Amniotic epithelial cell (primary cell): Measurements from ENCODE around the genes CRNKL1 and NKX2-2.

GRCh38 chr20:20051836-20052919, at the start of gene CRNKL1:
Gene CRNKL1 (minus strand): TSS chr20:20052466.
- RRBS = 2% methylated on average over 11 of the region's 77 CpGs

DNA sequence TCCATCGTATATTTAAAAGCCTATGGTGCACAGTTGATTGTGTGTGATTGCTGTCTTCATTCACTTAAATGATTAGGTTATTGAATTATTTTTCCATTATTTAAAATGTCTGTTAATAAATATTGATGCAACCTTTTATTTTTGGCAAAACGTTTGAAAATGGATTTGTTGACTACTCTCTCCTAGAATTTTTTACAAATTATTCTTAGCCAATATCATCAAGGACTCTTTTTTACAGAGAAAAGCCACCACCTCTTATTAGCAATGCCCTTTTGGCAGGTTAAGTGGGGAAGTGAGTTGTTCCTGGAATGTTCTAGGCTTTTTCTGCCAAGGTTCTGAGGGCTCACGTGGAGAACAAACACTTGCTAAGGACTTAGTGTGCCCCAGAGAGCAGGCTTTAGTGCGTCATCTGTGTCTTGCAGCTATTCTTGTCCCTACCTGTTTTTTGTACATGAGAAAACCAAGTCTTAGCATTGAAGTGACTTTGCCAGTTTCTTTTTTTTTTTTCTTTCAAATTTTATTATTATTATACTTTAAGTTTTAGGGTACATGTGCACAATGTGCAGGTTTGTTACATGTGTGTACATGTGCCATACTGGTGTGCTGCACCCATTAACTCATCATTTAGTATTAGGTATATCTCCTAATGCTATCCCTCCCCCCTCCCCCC, 33.5 kb downstream of the CFAP61 start:
- RRBS = no CpG with 5 or more reads among the region's 4 CpGs

DNA sequence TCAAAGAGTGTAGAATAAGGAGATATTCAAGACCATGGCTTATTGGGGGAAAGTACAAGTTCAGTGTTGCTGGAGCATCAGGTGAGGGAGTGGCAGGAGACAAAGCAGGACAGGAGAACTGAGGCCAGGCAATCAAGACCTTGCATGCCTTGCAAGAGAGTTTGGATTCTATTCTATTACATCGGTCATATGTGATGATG, 81.9 kb downstream of the CFAP61 start:
- RRBS = no CpG with 5 or more reads among the region's 1 CpG

DNA sequence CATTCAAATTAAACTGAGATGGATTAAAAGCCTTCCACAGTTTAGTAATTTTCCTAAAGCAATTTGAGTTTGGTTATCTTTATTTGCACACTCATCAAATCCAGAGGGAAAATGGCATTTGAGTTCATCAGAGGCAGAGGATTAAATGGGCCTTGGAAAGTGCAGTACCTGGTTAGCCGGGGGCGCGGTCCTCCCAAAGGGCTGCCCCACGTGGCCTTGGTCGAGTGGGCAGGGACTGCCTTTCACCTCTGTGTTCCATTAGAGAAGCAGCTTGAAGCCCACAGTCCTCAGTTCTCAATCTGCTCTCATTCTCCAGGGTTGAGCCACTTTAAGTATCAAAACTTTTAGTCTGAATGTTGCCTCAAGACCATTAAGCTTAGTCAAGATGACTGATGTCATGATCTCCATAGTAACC, 156.8 kb upstream of the INSM1 start:
- RRBS = no CpG with 5 or more reads among the region's 5 CpGs

- RRBS = no CpG with 5 or more reads among the region's 15 CpGs
These were observed 134.9 kb upstream of the INSM1 start for GRCh38 chr20:20232966-20233416.

- RRBS = no CpG with 5 or more reads among the region's 9 CpGs
These were observed 42.7 kb downstream of the INSM1 start for GRCh38 chr20:20410503-20411170.

DNA sequence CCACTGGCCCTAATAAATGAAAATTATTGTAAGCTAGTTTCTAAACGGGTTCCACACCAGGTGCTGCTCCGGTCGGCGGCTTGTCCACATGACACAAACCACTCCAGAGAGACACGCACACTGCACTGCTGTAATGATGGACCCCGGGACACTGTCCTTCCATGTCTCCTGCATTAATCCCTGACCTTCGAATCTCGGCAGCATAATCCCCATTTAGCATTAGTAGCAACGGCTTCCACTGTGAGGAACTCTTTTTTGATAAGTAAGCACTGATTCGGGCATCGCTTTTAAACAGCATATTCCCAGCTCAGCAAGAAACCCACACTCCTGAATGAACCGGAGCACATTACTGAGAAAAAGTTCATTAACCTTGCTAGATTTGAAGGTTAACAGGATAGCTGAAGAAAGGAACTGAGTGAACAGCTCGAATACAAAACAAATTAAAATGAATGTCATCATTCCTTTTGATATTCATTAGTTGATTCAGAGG, 43.6 kb downstream of the INSM1 start:
- RRBS = 51% methylated on average over 5 of the region's 13 CpGs

GRCh38 chr20:20549192-20549916, 163.1 kb downstream of the RALGAPA2 start:
- RRBS = no CpG with 5 or more reads among the region's 9 CpGs

GRCh38 chr20:20634382-20635036, 77.9 kb downstream of the RALGAPA2 start:
- RRBS = no CpG with 5 or more reads among the region's 5 CpGs

- RRBS = no CpG with 5 or more reads among the region's 18 CpGs
These were observed 31.1 kb upstream of the RALGAPA2 start for GRCh38 chr20:20743272-20744193.

GRCh38 chr20:21304180-21304583, 1.1 kb downstream of the XRN2 start:
- RRBS = no CpG with 5 or more reads among the region's 8 CpGs

DNA sequence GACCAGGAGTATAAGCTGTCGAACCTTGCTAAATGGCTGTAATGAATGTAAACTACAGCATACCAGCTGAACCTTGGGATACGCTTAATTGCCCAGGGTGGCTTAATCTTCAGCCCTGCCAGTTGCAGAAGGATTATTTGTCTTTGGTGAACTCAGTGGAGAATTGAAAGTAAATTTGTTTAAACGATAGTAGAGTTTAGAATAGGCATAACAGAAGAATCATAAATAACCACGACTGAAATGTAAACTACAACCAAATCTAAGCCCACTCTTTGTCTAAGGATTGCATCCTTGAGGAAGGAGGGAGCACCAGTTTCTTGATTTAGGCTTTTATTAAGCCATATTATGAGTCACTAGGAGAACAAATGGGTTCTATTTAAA, 40.9 kb downstream of the NKX2-2 start:
- RRBS = no CpG with 5 or more reads among the region's 4 CpGs

GRCh38 chr20:21513519-21514620, at the start of gene NKX2-2:
Gene NKX2-2 (minus strand): TSS chr20:21514064.
- RRBS = 3% methylated on average over 10 of the region's 69 CpGs

GRCh38 chr20:22420354-22420872, 164.0 kb downstream of the FOXA2 start:
- RRBS = no CpG with 5 or more reads among the region's 6 CpGs

GRCh38 chr20:22525703-22526200, 58.6 kb downstream of the FOXA2 start:
- RRBS = no CpG with 5 or more reads among the region's 7 CpGs

DNA sequence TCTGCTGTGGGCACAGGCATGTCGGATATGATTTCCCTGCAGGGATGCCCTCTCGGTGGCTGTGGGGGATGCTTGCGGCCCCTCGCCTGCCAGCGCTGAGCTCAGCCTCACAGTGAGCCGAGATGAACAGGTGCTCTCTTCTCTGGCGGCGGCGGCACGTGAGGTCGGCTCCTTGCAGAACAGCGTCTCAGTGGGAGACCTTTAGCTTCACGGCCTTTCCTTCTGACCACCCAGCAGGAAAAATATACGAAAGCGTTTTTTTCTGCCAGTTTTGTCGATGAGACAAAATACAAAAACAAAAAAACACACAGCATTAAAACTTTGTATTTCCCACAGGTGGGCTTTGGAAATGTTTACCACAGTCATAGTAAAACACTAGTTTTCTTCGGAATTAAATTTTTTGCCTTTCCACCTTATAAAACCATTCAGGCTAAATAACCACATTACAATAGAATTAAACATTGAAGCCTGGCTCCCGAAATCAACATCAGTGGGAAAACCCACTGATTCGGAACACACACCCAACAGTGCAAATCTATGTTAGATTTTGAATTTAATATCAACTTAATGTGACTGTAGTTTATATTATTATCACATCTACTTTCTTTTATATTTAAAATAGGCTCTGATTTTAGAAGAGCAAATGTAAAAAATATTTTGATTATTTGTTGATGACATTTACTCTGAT, 23.4 kb downstream of the FOXA2 start:
- RRBS = no CpG with 5 or more reads among the region's 19 CpGs

DNA sequence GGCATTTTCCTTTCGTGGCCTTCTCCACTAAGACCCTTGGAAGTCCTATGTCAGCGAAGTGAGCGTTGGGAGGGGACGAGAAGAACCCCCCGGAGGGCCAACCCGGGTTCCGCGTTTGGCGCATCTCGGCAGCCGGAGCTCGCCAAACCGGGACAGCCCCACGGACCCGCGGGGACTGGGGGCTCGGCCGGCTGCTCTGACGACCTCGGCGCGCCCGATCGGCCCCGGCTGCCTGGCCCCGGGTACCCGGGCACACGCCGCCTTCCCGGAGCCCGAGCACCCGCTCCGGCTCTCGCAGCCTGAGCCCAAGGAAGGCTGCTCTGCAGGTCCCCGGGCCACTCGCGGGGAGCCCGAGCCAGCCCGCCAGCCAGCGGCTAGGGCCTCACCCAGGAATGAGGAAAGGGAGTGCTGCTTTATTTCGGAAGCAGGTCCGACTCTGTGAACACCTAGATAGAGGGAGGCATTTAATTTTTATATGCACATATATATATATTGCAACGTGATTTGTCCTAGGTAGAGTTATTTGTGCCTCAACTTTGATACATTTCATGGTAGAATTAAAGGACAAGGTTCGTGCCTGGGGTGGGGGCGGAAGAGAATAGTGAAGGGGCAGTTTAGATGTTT, 15.6 kb downstream of the FOXA2 start:
- RRBS = 4% methylated on average over 16 of the region's 45 CpGs

DNA sequence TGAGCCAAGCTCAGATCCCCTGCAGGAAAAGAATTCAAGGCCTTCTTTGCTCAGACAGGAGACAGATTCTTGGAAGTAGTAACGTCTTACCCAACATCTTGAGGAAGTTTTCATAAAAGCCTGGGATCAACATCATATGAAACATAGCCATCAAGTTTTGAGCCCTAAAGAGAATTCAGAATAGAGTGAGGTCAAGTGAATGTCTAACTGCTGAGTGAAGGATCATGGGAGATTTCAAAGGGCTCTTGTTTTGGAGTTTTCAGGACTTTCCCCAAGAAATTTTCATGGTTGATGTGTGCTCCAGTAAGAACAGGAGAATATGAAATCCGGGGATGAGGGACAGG, 207.9 kb upstream of the FOXA2 start:
- RRBS = no CpG with 5 or more reads among the region's 2 CpGs

- RRBS = no CpG with 5 or more reads among the region's 4 CpGs
These were observed 211.3 kb upstream of the FOXA2 start for GRCh38 chr20:22795639-22796041.

DNA sequence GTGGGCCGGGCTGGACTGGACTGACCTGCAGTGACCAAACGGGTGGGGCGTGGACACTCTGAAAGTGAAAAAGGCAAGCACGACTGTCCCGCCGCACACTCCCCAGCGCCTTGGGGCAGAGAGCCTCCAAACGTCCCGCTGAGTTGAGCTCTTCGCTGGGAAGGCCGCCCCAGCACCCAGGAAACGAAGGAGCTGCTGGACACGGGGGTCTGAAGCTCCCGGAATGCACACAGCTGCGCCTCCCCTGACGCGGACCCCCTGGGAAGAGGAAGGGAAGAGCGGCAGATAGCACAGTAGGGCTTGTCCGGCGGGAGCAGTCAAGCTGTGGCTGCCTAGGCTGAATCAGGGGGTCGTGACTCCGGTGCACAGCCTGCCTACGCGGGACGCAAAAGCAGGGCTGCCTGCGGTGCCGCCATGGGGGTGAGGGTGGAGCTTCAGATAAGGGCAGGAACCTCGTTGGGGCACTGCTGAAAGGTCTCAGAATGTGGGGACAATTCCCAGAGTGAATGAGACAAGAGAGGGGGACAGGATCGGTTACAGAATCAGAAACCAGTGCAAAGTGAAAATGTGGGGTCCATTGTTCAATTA, 1.8 kb upstream of the THBD start:
- RRBS = 4% methylated on average over 9 of the region's 29 CpGs